Measurements from ENCODE around the gene GAREM1.

DNA sequence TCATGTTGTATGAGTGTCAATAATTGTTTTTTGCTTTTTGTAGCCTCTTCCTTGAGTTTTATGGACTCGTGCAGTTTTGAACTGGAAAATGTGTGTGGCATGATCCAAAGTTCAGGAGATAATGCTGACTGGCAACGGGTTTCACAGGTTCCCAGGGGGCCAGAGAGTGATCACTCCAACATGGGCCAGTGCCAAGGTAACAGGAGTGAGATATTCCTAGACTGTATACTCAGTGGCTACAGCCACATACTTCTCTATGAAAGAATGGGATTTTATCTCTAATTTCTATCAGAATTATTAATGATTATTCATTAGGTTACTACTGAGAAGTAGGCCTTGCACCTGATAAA lies 18.2 kb downstream of the MEP1B start:
- PRO-cap, 2 experiments = no peak in any of the 2 experiments

DNA sequence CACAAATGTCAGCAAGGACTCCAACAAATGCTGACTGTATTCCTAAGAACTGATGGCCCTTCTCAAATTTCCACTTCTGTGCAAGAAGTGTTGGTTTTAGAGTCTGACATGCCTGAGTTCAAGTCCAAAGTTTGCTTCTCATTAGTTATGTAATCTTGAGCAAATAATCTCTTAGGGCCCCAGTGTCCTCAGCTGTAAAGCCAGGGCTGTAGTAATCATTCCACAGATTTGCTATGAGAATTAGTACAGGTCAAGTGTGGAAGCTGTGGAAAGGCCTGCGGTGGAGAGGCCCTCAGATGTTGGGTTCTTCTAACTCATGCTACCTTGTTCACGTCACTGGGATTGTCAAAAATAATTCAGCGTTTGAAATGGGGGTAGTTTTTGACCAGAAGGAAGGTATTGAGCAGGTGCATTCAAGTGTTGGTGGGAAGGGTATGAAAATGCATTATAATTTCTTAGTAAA lies 23.9 kb downstream of the MEP1B start:
- PRO-cap, 2 experiments = no peak in any of the 2 experiments

GRCh38 chr18:32368125-32368776 lies 102.4 kb downstream of the GAREM1 start:
- PRO-cap, 2 experiments = no peak in any of the 2 experiments

- PRO-cap, 2 experiments = peak in 1 of 2 experiments; most common plus-strand start chr18:32372899 (in 1); most common minus-strand start chr18:32372647 (in 1)
These were observed 98.2 kb downstream of the GAREM1 start for GRCh38 chr18:32372215-32373127.

GRCh38 chr18:32384147-32384402 lies 86.6 kb downstream of the GAREM1 start:
- PRO-cap, 2 experiments = no peak in any of the 2 experiments

DNA sequence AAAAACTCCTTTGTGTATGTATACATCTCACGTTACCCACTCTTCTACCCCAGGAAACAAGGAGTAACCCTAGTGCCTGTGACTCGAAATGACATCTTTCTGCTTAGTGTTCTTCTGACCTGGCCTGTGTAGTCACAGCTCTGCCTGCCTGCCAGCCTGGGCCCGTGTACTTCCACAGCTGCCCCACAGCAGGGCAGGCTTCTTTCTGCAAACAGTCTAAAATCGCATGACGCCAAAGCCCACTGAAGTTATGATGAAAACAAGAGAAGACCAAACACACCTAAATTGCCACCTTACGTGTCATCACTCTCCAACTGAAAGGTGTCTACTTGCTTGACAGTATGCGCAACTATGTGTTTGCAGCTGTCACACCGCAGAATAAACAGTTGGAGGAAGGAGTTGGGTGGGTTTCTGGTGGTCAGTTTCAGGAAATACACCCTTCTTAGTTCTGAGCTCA lies 1.5 kb downstream of the GAREM1 start:
- PRO-cap, 2 experiments = no peak in any of the 2 experiments

GRCh38 chr18:32470575-32471452 lies at the start of gene GAREM1:
Gene GAREM1 (minus strand): TSS chr18:32470882.
- PRO-cap, 2 experiments = peak in 1 of 2 experiments; most common plus-strand start chr18:32471089 (in 1); most common minus-strand start chr18:32470882 (in 1)

DNA sequence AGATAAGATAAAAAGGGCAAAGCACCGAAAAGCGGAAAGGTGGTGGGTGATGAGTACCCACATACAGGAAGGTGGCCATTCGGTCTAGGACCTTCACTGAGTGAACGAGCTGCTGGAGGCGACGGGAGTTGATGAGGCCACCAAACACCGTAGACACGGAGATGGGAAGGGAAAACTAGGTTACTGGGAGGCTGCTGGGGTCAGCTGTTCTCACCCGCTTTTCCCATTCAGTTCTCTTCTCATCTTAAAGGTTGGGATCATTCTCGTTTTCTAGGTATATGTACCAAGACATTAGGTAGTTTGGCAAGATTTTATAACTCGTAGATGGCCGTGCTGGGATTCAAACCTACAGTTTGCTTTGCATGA lies 754 bp upstream of the GAREM1 start:
- PRO-cap, 2 experiments = no peak in any of the 2 experiments

DNA sequence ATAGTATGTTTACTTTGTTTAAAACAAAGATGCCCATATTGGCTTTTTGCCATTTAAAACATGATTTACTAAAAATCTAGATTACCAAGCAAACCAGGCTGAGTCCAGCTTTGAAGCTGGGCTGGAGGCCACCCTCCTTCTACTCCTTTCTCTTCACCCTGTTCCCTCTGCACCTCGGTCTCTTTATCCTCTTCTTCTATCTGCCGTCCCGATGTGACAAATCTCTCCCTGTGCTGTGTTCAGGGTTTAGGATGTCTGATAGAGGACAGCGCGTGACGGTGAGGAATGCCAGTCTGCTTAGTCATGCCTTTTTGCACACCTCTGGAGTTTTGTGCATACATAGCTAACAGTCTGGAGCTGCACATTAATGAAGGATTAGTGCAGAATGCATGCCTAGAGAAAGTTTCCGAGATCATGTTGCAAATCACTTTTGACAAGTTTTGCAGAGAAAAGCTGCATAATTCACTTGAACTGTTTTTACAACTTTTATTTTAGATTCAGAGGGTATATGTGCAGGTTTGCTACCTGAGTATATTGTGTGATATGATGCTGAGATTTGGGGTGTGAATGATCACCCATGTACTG lies 28.4 kb downstream of the DTNA start:
- PRO-cap, 2 experiments = no peak in any of the 2 experiments

DNA sequence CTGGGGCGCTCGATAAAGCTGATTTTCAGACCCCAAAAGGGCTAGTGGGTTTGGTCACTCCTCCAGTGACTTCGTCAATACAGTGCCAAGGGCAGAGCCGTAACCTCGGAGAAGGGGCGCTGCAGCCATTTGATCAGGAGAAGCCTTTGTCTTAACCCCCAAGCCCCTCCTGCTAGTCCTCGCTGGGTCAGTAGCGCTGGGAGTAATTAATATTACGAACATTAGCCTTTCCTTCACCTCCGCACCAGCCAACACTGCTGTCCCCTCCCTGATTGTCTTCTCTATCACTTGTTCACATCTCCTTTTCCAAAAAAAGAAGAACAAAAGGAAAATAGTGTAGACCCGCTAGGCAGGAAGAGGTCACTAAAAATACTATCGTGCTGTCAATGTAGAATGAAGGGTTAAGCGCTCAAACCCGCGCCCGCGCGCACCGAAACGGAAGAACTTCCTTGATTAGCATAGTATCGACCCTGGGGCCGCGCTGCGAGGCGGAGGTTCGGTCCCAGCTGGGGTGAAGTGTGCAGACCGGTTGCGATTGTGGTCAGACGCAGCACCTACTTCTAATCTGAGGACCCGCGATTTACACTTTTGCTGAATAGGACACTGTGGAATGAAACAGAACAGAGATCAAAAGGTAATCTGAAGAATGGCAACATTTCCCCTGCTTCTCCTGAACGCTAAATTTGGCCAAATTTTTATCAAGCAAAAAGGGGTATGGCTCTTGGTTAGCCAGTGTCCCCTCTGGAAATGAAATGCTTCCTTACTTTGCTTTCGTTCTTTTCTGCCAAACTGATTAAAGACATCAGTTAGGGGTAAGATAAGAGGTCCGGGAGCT lies 63.1 kb upstream of the MAPRE2 start:
- PRO-cap, 2 experiments = peak in 1 of 2 experiments; most common plus-strand start position 523 of the sequence (in 1); most common minus-strand start position 279 of the sequence (in 1)

DNA sequence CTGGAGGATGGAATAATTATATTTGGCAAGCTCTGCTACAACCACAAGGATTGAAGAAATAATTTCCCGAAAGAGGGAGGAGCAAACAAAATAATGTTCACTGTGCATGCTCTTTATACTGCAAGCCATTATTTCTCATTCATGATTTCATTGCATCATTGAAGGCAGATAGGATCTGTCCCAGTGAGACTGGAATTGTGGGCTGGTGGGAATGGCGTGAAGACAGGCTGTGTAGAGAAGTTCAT lies 12.7 kb upstream of the MAPRE2 start:
- PRO-cap, 2 experiments = no peak in any of the 2 experiments

DNA sequence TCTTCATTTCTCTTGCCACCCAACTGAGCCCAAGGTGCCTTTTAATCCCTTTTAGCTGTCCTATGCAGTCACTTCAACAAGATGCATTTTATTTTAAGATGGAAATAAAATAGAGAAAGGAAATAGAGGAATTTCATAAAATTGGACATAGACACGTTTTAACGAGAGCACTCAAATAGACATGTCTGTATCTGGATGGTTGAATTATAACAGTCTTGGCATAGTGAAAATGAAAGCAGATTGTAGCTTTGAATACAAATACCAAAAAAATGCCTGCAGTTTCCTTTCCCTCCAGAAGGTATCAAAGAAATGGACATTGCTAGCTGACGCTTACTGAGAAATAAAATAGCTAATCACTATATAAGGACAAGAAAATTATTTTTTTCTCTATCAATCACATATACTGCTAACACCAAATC lies 11.5 kb upstream of the MAPRE2 start:
- PRO-cap, 2 experiments = no peak in any of the 2 experiments

DNA sequence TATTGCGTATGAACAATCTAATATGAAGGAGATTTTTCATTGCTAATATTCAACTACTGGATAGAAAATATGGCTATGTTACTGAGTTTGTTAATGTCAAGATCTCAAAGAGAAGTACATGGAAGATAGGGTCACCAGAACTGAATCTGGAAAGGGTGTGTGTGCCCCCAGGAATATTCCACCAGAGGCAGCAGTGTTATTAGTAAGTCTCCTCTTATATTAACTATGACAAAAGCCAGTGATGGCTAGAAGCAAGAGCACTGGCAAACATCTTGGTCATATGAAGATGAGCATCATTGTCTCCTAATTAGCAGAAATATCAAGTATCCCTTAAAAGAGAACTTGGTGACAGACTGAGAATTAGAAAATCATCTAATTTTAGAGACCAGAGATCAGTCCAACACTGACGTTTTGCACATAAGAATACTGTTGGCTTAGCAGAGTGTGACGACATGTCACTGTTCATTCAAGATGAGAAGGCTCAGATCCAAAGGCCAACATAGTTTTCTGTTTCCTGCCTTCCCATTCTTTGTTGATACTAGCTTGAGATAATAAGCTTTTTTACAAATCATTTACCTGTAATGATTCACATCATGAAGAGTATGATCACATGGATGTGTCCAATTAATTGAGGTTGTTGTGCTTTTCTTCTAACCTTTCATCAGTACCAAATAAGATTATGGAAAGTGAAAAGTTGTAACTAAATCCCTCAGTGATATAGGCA lies 44.3 kb downstream of the MAPRE2 start:
- PRO-cap, 2 experiments = no peak in any of the 2 experiments

GRCh38 chr18:35117782-35118568 lies 76.8 kb downstream of the MAPRE2 start:
- PRO-cap, 2 experiments = peak in 1 of 2 experiments; most common plus-strand start chr18:35118065 (in 1)

DNA sequence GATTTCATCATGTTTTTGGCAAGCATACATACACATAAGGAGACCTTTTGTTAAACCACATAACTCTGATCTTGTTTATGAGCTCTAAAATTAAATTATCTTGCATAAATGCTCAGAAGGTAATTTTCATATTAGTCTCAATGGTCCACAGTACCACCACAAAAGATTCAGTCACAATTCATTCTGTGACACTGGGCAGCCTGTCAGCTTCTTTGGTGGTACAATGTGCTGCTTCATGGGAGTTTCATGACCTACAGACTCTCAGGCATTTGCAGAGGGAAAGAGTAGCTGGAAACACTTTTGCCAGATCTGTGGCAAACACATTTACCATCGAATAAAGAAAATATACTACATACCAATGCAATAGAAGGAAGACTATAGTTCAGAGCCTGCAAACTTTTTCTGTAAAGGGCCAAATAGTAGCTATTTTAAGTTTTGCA lies 51.3 kb upstream of the ZNF397 start:
- PRO-cap, 2 experiments = no peak in any of the 2 experiments

DNA sequence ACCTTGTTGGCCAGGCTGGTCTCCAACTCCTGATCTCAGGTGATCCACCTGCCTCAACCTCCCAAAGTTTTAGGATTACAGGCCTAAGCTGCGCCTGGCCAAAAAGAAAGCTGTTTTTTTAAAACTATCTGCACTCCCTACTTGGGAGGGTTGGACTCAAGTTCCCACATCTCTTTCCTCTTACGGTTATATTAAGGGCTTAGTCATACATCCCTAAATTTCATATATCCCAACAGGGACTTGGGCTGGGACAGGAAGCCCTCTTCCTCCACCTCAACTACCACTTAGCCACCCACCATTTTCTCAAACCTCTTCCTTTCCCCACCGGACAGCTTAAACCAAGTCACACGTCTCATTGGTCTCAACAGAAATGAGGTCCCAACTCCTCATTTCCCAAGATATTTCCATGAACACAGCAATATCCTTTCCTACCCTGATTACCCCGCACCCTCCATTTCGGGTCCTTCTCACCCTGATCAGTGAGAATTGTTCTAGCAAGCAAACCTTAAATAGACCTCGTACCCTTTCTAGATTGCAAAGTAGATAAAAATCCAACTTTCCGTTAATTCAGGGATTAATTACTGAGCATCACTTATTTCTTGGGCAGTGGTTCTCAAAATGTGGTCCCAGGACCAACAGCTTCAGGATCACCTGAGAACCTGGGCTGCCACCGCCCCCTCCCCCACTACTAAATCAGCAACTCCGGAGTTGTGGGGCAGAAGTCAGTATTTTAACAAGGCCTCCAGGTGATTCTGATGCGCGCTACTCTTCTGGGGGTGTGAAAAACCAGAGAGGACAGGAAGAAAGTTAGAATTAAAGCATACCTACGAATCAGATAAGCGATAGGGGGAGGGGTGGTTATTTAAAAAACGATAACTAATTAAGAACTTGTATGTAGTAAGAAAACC lies 602 bp downstream of the ZSCAN30 start:
- PRO-cap, 2 experiments = no peak in any of the 2 experiments

DNA sequence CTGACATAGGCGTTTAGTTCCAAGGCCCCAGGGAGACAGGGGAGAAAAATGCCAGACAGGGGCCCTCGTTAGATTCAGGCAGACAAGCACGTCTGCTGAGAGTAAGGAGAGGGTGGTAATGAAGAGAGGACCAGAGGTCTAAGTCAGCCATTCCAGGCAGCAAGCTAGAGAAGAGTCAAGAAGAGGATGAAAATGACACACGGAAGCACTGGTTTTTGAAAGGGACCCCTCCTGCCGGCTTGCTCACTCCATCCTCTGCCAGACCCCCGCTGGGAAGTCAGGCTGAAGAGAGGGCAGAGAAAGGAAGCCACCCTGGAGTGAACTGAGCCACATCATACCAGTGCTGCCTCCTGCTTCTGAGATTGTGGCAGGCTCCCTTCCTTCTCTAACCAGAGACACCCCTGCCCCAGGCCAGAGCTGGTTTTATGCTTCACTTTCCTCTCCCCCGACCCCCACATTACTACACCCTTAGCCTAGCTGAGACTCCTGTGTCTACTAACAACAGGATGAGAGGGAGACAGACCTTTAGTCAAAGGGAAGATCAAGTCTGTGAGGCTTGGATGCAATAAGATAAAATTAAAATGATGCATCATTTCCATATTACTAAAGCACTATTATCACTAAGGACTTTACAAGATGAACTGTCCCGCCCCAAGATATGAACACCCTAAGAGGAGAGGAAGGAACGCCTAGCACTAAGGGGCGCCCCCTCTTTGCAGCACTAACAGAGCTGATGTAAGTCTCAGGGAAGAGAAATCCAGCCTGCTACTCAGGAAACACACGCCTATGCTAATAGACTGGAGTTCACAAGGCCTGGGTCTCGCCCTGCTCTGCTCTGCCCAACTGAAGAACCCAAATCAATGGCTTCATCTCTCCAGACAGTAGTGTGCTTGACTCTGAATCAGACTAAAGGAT lies 6.3 kb downstream of the INO80C start:
- PRO-cap, 2 experiments = no peak in any of the 2 experiments

GRCh38 chr18:35582887-35583676 lies 1.5 kb downstream of the GALNT1 start:
- PRO-cap, 2 experiments = no peak in any of the 2 experiments

DNA sequence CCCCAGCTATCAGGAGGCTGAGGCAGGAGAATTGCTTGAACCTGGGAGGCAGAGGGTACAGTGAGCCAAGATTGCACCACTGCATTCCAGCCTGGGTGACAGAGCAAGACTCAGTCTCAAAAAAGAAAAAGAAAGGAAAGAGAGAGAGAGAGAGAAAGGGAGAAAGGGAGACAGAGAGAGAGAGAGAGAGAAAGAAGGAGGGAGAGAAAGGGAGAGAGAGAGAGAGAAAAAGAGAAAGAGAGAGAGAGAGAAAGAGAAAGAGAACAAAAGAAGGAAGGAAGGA lies 141.9 kb upstream of the C18orf21 start:
- PRO-cap, 2 experiments = no peak in any of the 2 experiments

GRCh38 chr18:36021993-36023391 lies 44.9 kb downstream of the RPRD1A start:
- PRO-cap, 2 experiments = no peak in any of the 2 experiments

All from Metastatic Liver Carcinoma in the Lung (tissue), 2 donors.